ENCODE measurements around the genes KCNH4, STAT5B and BECN1.

DNA sequence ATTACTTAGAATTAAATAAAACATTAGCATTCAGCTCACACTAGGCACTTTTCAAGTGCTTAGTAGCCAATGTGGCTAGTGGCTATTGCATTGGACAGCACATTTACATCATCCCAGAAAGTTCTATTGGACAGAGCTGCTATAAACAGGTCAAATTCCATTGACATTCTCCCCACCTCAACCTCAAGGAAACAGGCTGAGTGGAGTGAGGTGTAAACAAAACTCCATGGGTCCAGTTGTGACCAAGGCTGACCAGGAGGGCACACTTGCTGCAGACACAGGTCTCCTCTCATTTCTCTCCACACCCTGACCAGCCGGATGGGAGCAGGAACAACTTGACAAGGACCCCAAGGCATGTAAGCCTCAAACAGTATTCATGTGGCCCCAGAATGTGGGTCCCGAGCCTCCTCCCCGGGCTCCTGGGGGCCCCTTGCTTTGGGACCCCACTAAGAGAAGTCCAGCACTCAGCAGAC is 522 bp downstream of the C17orf113 start:
- PRO-cap = no peak

DNA sequence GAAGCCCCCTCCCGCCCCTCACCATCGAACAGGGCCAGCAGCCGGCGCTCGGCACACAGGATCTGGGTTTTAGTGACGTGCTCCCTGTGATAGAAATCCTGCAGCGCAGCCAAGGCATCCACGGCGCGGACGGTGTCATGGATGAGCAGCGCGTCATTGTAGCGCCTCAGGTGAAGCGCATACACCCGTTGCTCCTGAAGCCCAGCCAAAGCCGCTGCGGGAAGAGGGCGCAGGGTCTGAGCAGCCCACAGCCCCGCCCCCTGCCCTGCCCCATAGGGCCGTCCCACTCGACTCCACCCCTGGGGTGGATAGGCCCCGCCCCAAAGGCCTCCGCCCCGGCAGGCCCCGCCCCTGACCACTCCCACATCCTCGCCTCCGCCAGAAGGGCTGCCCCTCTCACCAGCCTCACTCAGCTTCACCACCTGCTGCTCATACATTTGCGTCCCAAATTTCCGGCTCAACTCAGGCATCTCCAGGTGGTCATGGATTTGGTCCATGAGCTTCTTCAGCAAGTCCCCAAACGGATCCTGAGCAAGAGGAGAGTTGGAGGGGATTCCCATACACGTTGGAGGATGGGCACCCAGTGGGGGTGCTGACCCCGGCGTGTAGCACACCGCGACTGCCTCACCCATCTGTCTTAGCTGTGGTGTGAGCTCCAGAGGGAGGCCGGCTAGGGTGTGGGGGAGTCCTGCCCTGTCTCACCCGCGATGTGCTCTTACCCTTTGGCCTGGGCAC is 4.8 kb downstream of the DHX58 start:
- PRO-cap = unidirectional peak, minus-strand start at position 196 of the sequence

DNA sequence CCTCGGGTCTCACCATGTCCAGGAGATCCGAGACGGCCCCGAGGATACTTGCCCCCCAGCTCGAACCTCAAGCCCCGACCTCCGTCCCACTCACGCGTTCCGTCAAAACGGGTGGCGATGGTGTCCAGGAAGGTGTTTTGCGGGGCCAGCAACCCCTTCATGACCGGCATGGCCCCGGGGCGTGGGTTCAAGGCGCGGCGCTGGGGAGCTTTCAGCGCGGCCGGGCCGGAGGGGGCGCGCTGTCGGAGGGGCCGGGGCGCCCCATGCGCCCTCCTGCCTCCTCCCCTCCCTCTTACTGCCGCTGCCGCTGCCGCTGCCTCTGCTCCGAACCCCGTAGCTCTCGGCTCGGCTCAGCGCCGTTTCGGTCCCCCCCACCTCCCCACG is at the start of gene KCNH4:
KCNH4 (minus strand) TSS at position 367 of the 384 bp plus-strand sequence.
- PRO-cap = no peak

GRCh38 chr17:42221919-42222338 is 27.6 kb upstream of the GHDC start:
- PRO-cap = no peak

DNA sequence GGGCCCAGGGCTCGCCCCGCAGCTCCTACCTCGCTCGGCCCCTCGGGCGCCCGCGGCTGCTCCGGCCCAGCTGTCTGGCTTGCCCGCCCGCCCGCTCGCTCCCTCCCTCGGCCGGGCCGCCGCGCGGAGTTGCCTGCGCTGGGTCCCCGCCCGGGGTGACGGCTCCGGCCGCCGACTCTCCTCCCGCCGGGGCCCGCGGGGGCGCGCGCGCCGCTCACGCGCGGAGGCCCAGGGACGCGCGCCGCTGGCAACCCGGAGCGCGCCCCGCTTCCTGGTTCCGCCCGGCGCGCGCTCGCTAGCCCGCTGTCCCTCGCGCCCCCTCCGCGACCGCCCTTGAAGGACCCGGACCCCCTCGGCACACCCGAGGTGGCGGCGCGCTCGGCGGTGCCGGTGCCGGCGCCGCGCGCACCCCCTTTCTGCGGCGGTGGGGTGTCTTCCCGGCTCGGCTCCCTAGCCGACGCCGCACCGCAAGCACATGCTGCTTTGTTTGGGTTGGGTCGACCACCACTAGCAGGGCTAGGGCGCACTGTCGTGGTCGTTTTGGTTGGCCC is at the start of gene STAT5B:
STAT5B (minus strand) TSS at position 173 of the 551 bp plus-strand sequence.
- PRO-cap = bidirectional peak, plus-strand start at position 260 of the sequence, minus-strand start at position 157 of the sequence

- PRO-cap = no peak
Measured at GRCh38 chr17:42276770-42277466, 727 bp upstream of the STAT5B start.

- PRO-cap = bidirectional peak, plus-strand start at chr17:42289152, minus-strand start at chr17:42289102
Measured at GRCh38 chr17:42288934-42290181, 1.1 kb downstream of the STAT5A start.

GRCh38 chr17:42290182-42291261 is 2.2 kb downstream of the STAT5A start:
- PRO-cap = no peak

GRCh38 chr17:42317033-42318008 is 29.0 kb downstream of the STAT5A start:
- PRO-cap = no peak

DNA sequence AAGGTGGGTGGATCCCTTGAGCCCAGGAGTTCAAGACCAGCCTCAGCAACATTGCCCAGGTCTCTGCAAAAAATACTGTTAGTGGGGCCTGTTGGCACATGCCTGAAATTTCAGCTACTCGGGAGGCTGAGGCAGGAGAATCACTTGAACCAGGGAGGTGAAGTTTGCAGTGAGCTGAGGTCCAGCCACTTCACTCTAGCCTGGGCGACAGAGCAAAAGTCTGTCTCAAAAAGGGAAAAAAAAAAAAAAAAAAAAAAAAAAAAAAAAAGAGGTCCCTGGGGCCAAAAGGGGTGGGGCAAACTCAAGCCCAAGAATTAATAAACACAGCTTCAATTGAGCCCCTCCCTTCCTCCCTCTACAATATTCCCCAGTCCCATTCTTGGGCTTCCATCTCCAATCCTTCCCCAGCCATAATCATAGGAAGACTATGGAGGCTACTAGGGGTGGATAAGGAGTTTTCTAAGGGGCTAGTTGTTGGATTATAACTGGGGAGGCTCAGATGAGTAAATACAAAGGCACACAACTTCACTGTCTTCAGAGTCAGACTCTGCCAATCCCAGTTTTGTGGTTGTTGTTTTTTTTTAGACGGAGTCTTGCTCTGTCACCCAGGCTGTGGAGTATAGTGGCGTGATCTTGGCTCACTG is 9.6 kb downstream of the CAVIN1 start:
- PRO-cap = no peak

- PRO-cap = unidirectional peak, plus-strand start at chr17:42457044
Measured at GRCh38 chr17:42456363-42457172, 2.1 kb upstream of the ATP6V0A1 start.

GRCh38 chr17:42469834-42470335 is 11.2 kb downstream of the ATP6V0A1 start:
- PRO-cap = no peak

- PRO-cap = no peak
Measured at GRCh38 chr17:42541180-42541795, 5.2 kb downstream of the NAGLU start.

DNA sequence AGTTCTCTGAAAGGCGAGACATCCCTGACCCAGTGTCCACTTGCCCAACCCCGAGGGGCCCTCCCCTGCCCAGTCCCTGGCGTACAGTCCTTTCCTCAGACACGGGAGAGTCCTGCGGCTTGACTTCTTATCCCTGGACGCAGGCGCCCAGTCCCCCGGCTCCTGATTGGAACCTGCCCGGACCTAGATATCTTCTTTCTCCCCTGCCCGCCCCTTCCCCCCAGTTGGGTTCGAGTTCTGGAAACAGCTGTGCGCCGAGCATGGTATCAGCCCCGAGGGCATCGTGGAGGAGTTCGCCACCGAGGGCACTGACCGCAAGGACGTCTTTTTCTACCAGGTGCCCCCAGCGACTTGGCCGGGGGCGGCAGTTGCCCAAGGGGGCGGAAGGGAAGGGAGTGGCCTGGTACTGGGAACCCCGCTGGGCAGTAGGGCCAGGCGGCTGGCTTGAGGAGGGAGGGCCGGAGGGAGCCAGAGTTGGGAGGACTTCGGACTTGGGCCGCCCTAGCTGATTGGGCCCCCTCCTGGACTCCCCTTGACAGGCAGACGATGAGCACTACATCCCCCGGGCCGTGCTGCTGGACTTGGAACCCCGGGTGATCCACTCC is 503 bp downstream of the TUBG1 start:
- PRO-cap = no peak

- PRO-cap = no peak
Measured at GRCh38 chr17:42669334-42669736, 7.5 kb downstream of the PLEKHH3 start.

GRCh38 chr17:42670558-42671122 is 6.2 kb downstream of the PLEKHH3 start:
- PRO-cap = no peak

DNA sequence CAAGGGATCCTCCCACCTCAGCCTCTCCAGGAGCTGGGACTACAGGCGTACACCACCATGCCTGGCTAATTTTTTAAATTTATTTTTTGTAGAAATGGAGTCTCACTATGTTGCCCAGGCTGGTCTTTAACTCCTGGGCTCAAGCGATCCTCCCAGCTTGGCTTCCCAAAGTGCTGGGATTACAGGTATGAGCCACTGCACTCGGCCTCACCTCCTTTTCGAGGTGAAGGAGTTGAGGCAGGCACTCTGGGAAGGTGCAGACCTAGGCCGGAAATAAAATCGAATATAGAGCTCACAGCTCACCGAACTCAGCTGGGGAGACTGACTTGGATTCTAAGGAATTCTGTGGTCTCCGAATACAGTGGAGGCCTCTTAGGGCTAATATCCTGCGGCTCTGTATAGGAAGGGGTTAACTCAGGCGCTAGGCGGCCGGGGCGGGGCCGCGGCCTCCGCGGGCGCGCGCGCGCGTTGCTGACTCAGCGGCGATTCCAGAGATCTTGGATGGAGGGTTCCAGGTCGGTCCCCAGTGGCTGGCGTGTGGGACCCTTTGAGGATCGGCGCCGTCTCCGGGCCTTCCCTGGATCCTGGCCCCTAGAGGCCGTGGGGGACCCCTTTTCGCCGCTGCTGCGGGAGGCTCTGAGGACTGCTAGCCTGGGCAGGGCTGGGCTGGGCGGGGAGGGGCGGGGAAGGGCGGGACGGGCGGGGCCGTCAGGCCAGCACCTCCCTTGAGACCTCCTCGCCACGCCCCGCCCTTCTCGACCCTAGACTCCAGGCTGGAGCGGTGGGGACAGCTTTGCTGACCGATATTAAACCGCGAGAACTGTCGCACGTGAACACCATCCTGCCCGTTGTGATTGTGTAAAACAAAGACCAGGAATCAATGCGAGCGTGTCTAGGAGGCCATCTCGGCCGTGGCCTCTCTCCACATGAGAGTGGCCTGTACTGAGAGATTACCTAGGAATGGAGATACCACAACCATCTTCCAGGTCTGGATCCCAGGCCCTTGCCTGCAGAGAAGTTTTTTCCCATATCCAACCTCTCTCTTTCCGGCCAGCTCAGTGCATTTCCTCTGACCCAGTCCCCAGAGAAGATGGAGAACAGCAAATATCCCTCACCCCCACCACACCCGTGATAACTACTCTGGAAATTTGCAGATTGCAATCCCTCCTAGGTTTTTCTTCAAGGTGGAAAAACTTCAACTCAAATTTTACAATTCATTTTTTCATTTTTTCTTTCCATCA is 1.3 kb upstream of the PLEKHH3 start:
- PRO-cap = unidirectional peak, plus-strand start at position 491 of the sequence; bidirectional peak, plus-strand start at position 876 of the sequence, minus-strand start at position 626 of the sequence

GRCh38 chr17:42774922-42776196 is 2.1 kb downstream of the VPS25 start:
- PRO-cap = no peak

DNA sequence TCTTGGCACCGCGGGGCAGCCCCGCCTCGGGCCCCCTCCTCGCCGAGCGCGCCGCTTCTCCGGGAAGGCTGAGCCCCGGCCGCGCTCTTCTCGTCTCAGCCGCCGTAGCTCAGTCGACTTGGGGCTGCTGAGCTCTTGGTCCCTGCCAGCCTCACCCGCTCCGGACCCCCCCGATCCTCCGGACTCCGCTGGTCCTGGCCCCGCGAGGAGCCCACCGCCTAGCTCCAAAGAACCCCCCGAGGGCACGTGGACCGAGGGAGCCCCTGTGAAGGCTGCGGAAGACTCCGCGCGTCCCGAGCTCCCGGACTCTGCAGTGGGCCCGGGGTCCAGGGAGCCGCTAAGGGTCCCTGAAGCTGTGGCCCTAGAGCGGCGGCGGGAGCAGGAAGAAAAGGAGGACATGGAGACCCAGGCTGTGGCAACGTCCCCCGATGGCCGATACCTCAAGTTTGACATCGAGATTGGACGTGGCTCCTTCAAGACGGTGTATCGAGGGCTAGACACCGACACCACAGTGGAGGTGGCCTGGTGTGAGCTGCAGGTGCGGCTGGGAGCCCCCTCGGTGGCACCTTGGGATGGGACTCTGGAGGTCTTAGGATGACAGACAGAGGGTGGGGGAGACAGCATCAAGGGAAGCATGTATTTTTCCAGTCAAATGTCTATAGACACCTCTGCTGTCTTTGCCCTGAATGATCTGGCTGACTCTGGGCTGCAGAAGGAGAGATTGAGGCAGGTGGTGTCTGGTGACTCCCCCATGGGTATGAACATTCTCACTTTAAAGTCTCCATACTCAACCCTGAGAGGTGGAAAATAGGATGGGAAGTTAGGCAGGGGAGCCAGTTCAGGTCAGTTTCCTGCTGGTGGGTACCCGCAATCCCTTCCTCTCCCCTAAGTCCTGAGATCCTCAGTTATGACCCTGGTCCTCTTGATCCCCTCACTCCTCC is 639 bp downstream of the WNK4 start:
- PRO-cap = no peak

- PRO-cap = bidirectional peak, plus-strand start at chr17:42824426, minus-strand start at chr17:42824254
Measured at GRCh38 chr17:42823629-42824599, at the start of gene BECN1. TSS of gene BECN1 (minus strand) at chr17:42824282.

All from colic lymph node (tissue), 1 donor.